SEM (cell line): ENCODE results near the gene UCHL1.

DNA sequence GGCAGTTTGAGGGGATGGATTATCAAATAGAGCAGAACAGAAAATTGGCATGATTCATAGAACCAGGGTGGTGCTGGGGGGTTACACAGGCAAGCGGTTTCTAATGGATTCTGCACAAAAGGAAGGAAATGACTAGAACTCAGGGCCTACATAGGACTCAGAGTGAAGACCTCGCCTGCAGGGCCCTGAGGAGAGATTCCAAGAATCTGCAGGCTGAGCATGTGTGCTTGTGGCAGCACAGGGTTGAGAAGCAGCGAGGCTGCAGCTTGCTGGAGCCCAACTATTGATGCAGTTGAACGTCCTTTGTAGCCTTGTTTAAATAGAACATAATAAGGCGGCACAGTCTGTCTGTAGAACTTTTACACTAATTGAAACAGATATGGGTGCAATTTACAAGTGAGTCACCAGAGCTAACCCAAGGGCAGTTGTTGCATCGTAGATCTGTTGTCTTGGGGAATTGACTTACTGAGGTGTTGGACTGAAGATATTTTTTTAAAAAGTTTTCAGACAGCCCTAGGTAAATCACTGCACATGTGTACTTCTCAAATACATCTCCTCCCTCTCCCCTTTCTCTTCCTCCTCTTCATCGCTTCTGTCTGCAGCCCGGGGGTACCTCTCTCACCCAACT lies 58.2 kb downstream of the RHOH start:
- PRO-cap: no peak

- PRO-cap: no peak
These were observed 28.4 kb downstream of the CHRNA9 start for GRCh38 chr4:40363449-40363944.

DNA sequence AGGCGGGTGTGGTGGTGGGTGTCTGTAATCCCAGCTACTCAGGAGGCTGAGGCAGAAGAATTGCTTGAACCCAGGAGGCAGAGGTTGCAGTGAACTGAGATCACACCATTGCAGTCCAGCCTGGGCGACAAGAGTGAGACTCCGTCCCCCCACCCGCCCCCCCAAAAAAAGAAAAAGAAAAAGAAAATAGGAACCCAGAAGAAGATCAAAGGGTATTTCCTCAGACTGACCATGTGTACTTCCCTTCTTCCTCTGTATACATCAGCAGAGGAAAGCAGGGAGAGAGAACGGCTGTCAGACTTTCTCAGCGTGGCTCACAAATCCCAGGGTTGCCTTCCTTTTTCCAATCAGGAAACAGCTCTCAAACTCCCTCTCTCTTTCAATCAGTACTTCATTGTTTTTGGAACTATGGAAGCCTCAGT lies 59.0 kb downstream of the CHRNA9 start:
- PRO-cap: no peak

GRCh38 chr4:40422341-40422938 lies 87.3 kb downstream of the CHRNA9 start:
- PRO-cap: no peak

DNA sequence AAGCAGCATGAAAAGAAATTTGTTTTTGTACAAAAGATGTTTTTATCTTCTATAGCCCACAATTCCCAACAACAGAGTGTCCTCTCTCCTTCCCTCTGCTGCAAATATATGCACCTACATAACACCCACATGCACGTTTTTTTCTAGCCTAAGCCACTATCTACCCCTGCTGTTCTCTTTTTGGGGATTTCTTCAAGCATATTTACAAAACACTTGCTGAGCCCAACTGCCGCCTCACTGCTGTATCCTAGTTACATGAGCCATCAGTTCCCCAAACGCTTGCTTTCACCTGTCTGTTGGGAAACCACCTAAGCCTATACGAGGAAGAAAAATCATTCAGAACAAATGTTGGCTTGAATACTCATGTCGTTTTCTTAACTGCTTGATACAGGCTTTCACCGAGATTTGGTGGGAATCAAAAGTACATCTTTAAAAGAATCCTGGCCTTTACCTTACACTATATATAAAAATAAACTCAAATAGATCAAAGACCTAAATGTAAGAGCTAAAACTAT lies 127.3 kb downstream of the CHRNA9 start:
- PRO-cap: no peak

GRCh38 chr4:40495888-40496586 lies 133.6 kb downstream of the RBM47 start:
- PRO-cap: no peak

- PRO-cap: no peak
These were observed 105.0 kb downstream of the RBM47 start for GRCh38 chr4:40524543-40525274.

DNA sequence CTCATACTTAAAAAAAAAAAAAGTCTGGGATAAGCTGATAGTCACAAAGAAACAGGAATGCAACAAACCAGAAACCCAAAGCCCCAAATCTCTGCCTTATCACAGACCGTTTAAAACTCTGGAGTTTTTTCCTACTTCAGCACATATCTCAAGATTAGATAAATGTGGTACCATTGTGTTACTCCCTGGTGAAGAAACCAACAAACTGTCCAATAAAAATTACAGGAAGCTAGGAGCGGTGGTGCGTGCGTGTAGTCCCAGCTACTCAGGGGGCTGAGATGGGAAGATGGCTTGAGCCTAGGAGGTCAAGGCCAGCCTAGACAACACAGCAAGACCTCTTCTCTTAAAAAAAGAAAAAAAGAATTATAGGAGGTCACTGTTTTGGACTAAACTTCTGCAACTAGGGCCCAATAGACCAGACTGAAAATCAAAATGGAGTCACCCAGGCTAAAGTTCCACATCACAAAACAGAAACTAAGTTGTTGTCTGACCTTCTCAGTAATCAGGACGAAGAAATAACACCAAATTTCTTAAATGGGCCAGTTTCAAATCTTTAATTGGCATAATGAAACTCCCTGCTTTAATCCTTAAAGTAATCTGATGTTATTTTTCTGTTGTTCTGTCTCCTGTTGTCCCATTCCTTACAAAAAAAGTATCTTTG lies 51.9 kb downstream of the RBM47 start:
- PRO-cap: no peak

DNA sequence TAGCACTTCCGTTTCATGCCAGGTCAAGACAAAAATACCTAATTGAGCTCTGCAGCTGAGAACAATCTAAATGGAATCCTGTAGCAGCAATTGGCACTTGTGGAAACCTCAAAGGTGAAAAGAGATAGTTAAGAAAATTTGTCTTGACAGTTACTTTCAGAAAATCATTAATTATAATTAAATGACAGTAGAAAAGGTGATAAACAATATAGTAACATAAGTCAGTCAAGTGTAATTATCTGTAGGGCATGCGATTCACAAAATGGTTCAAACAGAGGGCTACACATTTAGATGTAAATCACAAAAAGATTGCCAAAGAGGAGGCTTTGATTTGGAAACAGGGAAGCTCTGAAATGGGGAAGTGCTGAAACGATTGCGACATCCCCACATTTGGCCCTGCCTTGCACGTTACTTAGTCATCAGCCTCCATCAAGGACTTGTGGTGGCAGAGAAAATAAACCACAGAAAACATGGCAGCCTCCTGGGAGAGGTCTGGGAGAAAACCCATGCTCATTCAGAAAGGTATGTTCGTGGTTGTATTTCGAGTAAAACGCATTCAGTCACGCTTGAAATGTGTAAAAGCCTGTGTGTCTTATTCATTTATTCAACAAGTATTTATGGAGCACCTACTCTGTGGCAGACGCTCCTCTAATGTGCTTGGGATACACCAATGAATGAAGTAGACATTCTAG lies 8.0 kb downstream of the RBM47 start:
- PRO-cap: no peak

- PRO-cap: no peak
These were observed 19.2 kb upstream of the RBM47 start for GRCh38 chr4:40648839-40649288.

GRCh38 chr4:40734590-40734945 lies 15.2 kb upstream of the NSUN7 start:
- PRO-cap: no peak

DNA sequence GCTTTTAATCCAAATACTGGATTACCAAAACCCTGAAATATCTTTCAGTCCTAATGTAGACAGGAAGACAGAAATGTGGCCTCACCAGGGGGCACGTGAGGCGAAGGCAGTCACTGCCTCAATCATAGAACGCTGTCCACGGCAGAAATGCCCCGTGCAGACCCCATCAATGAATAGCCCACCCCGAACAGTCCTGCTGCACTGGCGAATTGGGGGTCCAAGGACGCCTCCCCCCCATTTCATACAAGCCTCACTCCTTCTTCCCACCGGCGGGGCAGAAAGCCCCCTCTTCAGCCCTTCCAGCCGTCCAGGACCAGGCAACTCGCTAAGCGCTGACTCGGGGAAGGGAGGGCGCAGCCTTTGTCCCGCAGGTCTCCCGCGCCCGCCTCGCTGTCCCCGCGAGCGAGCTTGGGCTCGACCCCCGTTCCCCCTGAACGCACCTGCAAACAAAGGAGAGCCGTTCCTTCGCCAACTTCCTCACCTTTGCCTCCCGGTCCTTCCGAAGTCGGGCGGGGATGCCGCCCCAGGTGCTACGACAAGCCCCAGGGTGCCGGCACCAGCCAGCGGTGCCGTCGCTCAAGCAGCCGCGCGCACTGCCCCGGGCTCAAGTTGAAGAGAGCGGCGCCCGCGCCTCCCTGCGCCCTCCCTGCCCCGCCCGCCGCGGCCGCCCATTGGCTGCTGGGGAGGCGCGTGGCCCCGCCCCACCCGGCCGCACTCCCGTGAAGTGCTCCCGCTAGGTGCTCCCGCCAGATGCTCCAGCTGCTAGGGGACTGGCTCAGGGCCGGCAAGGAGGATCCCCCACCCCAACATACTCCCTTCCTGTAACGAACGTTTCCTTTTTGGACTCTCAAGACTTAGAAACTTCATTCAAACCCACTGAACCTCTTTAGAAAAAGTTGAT lies 107.0 kb downstream of the NSUN7 start:
- PRO-cap: bidirectional peak, plus-strand start at position 109 of the sequence, minus-strand start at position 75 of the sequence; bidirectional peak, plus-strand start at position 753 of the sequence, minus-strand start at position 591 of the sequence

- PRO-cap: no peak
These were observed at the start of gene UCHL1 for GRCh38 chr4:41256559-41257083. UCHL1 (plus strand) TSS chr4:41256928.

DNA sequence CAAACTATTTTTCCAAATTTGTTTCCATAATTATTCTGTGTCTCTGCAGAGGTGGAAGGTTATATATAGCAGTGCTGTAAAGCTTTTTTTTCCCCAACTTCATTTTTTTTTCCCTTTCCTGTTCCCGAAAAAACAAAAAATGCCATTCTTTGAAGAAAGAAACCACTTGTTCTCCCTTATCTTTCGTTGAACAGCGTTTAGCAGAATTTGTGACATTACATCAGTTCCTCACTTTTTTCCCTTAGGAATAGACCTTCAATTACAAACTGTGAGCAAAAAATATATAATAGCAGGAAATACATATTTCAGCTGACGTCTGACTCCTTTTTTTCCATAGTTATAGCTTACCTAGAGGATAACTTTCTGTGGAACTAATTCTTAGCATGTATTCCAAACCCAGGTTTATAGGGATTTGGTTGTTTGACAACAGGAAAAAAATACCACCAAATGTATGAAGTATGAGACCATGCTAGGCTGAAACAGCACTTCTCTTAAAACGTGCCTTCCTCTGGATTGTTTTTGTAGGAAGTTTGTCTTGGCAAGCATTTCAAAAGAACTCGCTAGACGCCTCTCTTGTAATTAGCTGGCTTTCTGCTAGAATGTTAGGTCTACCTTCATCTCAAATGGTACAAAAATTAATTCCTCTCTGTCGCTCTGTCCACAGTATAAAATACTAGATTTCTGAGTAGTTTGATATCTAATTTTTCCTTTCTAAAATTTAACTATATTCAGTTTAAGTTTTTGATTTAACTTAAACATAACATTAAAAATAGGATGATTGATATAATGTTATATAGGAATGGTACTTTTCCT lies 2.0 kb upstream of the LIMCH1 start:
- PRO-cap: no peak

GRCh38 chr4:41956857-41957784 lies 21.9 kb downstream of the TMEM33 start:
- PRO-cap: no peak

GRCh38 chr4:42632687-42632990 lies 24.3 kb downstream of the ATP8A1 start:
- PRO-cap: no peak

DNA sequence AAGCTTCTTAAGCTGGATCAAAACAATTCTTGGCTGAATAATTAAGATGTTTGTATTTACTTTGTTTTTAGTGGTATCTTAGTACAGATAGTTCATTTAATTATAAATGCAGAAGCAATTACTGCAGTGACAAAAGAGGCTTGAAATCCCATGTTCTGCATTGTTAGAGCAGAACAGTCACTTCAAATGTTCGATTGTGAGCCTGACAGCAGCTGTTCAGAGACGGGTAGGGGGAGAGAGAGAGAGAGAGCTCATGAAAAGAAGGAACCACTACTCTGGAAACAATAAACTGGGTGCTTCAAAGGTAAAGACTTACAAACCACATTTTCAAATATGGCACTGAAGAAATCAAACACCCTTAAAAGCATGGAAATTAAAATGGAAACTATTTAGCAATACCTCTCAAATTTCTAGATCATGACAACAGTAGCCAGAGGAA lies 20.7 kb downstream of the ATP8A1 start:
- PRO-cap: no peak

DNA sequence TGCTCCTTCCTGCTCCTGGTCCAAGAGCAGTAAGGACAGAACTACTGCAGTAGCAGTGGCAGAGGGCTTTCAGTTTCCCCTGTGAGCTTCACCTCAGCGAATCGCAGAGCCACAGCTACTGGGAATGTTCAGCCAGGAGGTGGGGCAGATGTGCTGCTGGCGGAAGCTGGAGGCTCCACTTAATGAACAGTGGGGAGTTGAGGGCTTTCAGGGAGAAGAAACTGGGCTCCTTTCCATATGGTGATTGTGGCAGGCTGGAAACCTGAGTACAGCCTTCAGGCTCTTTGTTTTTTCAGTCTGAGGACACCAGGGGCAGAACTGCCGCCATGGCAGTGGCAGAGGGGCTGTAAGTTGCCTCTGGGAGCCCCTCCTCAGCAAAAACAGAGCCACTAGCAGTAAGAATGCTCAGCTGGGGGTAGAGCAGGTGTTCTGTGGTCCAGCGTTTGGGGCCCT lies 106.1 kb upstream of the GRXCR1 start:
- PRO-cap: no peak

- PRO-cap: no peak
These were observed 408.1 kb downstream of the GRXCR1 start for GRCh38 chr4:43300675-43300874.

- PRO-cap: unidirectional peak, plus-strand start at chr4:43763477
These were observed 685.5 kb downstream of the KCTD8 start for GRCh38 chr4:43763150-43763554.